ENCODE measurements around the gene GPR18.

GRCh38 chr13:98273866-98274561 is 96.9 kb upstream of the RNF113B start:
- PRO-cap, result no peak
- RRBS, 2 experiments, result no CpG with 5 or more reads among the region's 10 CpGs

GRCh38 chr13:98447269-98447951 is 129.5 kb downstream of the STK24 start:
- PRO-cap, result no peak
- RRBS, 2 experiments, result no CpG with 5 or more reads among the region's 13 CpGs

DNA sequence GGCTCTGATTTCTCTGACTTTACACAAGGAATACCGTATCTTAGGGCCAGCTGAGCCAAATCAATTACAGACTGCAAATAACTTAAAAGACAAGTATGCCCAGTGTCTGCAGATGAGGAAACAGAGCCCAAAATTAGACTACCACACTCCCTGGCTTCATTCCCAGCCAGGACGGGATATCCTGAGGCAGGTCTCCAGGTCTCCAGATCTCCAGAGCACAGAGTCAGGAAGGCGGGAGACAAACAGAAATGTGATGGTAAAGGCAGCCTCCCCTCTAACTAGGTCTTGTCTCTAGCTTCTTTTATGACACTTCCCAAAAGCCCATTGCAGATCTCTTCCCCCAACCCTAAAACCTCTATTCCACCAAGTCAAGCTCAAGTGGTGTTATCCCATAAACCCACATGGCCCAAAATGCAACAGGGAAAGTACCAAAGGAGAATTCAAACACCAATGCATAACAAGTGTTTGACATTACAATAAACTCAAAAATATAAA is 69.3 kb downstream of the STK24 start:
- PRO-cap, result unidirectional peak, minus-strand start at position 421 of the sequence
- RRBS, 2 experiments, result no CpG with 5 or more reads among the region's 3 CpGs

DNA sequence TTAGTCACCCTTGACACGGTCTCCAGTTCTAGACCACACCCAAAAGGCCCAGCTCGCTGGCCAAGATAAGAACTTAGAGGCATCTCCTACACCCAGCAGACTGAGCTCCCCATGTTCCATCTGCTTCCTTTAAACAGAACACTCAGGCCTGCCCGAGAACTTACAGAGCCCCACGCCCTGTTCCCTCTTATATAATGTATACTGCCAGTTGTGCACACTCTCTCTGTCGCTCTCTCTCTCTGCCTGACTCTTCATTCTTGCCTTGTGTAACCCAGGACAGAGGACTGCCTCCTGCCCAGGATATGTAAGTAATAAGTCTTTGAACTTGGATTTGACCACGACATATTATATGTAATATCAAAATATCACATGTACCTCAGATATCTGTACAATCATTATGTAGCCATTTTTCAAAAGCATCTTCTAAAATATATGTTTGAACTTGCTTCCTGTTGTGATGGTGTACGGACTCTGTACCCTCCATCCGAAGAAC is 67.2 kb downstream of the STK24 start:
- PRO-cap, result no peak
- RRBS, 2 experiments, result no CpG with 5 or more reads among the region's 8 CpGs

DNA sequence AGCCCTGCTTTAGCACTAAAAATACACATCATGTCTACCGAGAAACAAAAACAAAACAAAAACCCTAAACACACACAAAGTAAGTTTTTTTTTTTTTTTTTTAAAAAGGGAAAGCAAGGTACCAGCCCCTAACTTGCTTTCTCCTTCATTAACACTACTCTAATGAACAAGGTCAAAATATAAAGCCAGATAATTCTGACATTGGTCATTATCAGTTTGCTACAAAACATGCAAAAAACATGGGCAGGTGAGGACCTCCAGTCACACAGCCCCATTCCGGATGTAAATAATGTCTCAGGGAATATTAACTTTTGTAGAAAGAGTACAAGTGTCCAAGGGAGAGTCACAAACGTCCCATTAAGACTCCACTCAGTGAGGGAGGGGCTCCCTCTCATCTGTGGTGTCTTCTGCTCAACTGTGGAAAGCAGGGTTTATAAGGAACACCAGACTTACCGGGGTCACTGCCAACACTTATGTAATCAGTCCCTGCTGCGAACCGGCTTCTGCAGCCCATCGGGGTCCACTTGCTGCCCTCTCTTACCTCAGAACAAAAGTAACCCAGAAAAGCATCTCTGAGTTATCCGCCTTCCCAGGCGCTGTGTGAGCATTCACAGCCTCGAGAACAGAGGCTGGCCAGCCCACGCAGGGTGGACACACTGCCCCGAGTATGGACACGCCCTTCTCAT is 64.3 kb downstream of the STK24 start:
- PRO-cap, result no peak
- RRBS, 2 experiments, result 88% methylated on average over 1 of the region's 13 CpGs; no CpG with 5 or more reads in 1 of the 2 experiments

DNA sequence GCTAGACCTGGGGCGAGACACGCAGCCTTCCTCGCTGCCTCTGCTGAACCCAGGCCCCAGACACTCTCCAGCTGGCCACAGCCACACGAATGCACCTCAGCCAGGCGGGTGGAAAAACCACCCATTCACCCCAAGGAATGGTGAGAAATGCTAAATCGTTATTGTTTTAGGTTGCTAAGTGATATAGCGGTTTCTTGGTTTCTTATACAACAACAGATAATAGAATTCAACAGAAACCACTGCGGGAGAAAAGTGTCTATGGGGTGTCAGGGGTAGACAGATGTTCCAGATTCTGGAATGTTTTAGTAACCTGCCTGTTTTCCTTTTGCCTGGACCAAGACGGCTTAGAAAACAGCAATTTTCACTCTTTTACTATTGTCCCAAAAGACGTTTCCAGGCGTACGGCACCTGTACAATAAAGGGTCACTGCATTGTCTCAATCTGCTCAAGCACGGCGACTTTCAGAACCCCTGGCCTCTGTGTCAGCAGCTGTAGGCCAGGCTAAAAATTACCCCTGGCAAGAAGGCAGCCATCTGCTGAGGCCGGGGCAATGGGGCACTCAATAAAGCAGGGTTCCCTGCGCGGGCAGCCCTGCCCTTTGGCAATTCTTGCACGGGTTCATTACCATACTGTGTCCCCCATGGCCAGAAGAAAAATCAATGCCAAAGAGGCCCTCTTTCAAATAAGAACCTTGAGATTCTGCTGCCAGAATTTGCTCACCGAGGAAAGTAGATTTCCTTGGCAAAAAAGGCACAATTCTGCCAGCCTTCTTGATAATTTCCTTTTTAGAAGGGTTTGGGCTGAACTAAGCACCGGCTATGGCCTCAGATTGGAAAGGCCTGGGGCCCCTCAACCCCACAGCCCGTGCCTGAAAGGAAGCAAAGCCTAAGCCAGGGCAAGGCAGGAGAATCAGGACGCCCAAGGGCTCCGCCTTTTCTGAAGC is 52.2 kb downstream of the STK24 start:
- PRO-cap, result no peak
- RRBS, 2 experiments, result no CpG with 5 or more reads among the region's 23 CpGs

- PRO-cap, result no peak
- RRBS, 2 experiments, result 100% methylated on average over 4 of the region's 13 CpGs; no CpG with 5 or more reads in 1 of the 2 experiments
These were observed 49.5 kb downstream of the STK24 start for GRCh38 chr13:98527402-98527768.

- PRO-cap, result no peak
- RRBS, 2 experiments, result no CpG with 5 or more reads among the region's 11 CpGs
These were observed 34.7 kb downstream of the STK24 start for GRCh38 chr13:98542091-98542815.

DNA sequence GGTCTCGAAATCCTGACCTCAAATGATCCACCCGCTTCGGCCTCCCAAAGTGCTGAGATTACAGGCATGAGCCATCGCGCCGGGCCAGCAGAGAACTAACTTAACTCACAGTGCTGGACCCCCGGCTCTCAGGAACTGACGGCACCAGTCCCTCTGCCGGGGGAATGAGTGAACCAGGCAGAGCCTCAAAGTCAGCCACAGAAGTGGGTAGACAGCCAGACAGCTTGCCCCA is 8.8 kb downstream of the STK24 start:
- PRO-cap, result no peak
- RRBS, 2 experiments, result 96 to 97% methylated on average over 3 of the region's 9 CpGs

- PRO-cap, result no peak
- RRBS, 2 experiments, result no CpG with 5 or more reads among the region's 16 CpGs
These were observed 5.9 kb downstream of the STK24 start for GRCh38 chr13:98570757-98571647.

- PRO-cap, result no peak
- RRBS, 2 experiments, result no CpG with 5 or more reads among the region's 3 CpGs
These were observed 77.9 kb upstream of the SLC15A1 start for GRCh38 chr13:98830292-98830821.

DNA sequence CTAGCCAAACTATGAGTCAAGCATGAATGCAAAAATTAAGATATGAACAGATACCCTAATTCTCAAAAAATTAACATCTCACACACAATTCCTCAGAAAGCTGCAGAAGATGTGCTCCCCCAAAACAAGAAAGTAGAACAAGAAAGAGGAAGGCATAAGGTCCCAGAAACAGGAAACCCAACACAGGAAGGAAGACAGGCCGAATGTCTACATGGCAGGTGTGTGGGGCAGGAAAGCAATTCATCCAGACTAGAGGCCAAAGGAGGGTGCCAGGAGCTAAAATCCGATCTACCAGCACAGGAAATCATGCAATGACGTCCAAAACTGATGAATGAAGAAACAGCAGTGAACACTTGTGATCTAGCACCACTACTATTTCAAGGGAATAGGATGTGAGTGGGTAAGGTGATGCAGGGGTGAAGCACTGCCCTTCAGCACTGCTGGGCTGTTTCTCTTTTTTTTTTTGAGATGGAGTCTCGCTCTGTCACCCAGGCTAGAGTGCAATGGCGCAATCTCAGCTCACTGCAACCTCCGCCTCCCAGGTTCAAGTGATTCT is 59.1 kb downstream of the DOCK9 start:
- PRO-cap, result no peak
- RRBS, 2 experiments, result no CpG with 5 or more reads among the region's 6 CpGs

DNA sequence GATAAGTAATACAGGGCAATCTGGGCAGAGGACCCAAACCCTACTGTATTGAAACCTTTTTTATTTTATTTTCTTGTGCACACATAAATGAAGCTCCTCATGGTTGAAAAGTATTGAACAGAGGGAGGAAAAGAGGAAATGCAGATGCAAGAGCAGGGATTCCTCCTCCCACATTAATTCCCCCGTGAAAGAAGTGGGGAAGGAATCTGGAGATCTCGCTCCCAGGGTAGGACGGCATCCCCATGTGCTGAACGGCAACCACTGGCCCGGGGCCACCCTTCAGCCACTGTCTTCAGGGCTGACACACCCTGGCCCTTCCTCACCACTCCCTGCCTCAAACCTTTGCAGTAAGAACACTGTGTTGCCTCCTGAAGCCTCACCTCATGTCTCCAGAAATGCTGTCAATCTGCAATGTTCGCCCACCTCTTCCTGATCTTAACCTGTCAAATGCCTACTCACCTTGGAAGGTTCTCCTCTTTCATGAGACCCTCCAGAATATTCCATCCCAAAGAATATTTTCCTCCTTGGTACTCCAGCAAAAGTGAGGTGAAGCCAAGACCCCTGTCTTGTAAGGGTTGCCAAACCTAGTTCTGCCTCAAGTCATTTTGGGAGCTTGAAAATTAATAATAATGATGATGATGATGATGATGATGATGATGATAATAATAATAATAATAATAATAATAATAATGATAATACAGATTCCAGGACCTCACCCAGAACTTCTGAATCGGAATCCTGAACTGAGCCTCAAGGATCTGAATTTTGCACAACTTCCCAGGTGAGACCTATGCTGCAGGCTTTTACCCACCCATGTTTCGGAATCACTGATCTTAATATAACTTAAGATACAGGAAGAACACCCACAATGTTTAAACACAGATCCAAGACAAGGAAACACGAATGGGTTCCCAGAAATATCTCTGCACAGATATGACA is 11.1 kb upstream of the DOCK9 start:
- PRO-cap, result no peak
- RRBS, 2 experiments, result no CpG with 5 or more reads among the region's 9 CpGs

DNA sequence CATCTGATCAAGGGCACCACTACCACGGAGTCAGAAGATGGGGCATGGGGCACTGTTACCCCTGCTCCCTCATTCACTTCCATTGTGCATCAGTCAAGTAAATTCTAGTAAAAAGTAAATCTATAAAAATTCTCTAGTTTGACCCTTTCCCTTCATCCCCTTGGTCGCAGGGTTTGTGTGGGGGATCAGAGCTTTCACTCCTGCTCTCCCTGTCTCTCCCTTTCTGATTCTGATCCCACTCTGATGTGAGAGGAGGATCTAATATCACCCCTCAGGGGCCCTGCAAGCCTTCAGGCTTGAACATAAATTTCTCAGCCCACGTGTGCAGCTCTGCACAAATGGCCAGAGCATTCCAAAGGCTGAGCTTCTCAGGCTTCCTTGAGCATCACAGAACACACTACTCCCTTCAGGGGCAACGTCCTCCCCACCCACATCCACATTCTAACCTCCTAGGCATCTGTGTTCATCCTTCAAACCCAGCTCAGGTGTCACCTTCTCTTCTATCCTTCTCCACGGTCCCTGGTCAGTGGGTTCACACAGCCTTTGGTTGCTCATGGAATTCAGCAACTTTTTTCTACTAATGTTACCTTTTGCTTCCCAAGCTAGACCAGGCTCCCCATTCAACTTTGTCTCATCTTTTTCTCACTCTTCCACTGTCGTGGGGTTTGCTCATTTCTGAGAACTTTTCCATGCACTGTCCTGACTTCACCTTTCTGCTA is 24.3 kb upstream of the DOCK9 start:
- PRO-cap, result no peak
- RRBS, 2 experiments, result no CpG with 5 or more reads among the region's 6 CpGs

DNA sequence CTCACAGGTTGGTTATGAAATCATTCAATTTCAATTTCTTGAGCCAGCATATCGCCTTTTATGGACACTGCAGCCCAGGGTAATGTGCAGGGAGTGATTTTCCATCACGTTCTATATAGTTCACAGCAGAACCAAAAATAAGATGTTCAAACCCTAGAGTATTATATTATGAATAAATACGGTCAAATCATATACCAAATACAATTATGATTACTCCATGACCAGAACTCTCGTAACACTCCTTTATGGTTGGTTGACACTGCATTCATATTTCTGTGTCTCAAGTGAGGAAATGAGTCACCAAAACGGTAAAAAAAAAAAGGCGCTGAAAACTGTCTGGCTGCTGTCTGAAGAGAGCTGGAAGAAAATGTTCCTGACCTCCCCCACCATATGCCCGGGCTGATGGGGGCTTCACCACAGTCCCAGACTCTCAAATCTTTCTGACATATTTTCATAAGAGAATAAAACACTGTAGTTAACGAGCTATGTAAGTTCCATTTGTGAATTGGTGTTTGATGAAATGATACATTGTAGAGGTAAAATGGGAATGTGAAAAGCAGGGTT is 75.7 kb upstream of the UBAC2 start:
- PRO-cap, result unidirectional peak, plus-strand start at position 328 of the sequence
- RRBS, 2 experiments, result no CpG with 5 or more reads among the region's 8 CpGs

DNA sequence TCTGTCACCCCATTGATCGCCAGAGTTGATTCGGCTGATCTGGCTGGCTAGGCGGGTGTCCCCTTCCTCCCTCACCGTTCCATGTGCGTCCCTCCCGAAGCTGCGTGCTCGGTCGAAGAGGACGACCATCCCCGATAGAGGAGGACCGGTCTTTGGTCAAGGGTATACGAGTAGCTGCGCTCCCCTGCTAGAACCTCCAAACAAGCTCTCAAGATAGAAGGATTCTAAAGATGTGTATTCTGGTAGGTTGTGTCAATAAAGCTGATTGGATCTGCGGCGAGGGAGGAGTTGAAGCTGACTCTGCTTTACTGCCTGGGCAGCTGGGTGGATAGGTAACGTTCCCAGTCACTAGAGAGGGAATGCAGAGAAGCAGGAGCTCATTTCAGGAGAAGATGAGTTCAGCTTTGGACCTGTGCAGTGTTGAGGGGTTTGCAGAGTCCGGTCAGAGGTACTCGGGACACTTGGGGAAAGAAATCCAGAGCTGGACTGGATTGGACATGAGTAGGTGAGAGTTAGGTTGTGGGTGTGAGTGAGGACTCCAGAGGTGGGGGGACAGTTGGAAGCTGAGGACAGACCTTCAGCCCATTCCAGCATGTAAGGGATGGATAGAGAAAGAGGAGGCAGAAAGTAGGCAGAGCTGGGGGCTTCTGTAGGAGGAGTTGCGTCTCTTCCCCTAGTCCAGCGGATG is 5.2 kb downstream of the UBAC2 start:
- PRO-cap, result no peak
- RRBS, 2 experiments, result no CpG with 5 or more reads among the region's 21 CpGs

DNA sequence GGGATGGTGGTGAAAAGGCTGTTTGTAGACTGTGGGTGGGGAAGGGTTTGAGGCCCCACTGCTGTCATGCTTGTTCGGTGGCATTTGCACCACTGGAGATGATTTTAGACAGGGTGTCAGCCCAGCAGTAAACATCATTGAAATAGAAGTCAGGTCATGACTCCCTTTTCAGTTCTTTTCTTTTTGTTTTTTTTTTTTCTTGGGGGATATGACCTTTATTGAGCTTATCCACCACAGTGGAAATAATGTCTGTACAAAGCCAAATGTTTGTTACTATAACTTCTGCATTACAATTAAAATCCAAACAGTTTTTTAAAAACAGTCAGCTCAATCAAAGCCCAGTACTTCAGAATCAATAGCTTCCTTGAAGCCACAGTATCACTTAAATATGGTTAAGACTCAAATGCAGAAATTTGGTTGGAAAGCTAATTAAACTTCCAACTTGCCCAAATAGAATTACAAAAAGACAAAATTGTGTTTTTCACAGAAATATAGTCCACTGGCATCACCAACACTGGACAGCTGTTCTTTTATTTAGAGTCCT is 14.2 kb downstream of the UBAC2 start:
- PRO-cap, result no peak
- RRBS, 2 experiments, result no CpG with 5 or more reads among the region's 1 CpG

DNA sequence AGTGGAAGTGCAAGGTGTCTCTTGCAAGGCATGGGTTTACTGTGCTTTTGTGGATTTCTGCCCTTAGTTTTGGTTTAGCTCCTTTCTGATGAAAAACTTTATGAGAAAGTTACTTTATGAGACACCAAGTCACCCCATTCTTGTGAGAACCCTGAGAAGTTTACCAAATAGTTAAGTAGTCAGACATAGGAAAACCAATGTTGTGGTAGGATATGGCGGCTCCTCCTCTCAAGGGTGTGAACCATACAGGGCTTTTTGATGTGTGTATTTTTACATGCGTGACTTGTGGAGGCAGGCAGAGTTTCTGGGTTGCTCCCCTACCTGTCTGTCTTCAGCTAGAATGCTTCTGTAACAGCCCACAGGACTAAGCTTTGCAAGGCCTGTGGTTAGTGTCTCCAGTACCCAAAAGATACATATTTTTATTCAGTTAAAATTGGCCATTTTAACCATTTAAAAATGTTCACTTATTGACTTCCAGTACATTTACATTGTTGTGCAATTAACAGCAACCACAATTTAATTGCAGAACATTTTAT is 18.3 kb downstream of the UBAC2 start:
- PRO-cap, result no peak
- RRBS, 2 experiments, result no CpG with 5 or more reads among the region's 2 CpGs

DNA sequence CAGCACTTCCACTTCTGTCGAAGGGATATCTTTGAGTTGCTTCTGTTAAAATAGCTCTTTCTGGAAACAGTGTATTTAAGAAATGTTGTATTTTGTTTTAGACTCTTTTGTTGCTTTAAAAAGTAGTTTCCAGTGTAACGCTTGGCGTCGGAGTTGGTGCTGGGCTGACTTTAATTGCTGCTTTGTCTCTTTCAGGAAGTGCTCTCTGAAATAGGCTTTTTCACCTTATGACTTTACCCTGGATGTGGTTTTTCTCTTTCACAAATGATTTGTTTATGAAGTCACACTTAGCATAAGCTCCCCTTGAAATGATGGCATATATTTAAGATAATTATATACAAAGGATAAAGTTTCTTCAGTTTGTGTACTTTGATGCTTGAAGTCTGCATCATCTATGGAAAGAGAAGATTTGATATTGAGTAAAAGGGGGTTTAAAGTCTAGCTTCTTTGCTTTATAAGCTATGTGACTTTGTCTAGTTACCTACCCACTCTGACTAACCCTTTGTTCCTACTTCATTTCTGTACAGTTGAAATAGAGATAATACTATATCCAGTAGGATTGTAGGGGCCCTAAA is at the start of gene GPR18:
Gene GPR18 (minus strand): TSS at position 185 of the 575 bp plus-strand sequence.
- PRO-cap, result unidirectional peak, minus-strand start at position 184 of the sequence
- RRBS, 2 experiments, result no CpG with 5 or more reads among the region's 4 CpGs

- PRO-cap, result no peak
- RRBS, 2 experiments, result no CpG with 5 or more reads among the region's 4 CpGs
These were observed 6.6 kb upstream of the GPR18 start for GRCh38 chr13:99264799-99265127.

All from astrocyte (in vitro differentiated cells and primary cell).